LNCaP clone FGC (cell line): ENCODE data around the gene HPS6.

DNA sequence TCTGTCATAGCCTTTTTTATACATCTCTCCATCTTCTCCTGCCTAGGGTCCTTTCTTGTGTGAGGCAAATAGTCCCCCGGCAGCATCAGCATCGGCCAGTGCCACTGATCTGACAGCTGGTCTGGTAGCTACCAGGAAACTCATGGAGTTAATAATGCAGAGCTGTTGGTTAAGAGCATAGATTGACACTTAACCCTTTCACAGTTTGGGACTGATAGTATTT, 1.7 kb downstream of the CUTC start:
- RRBS, 2 experiments: no CpG with 5 or more reads among the region's 2 CpGs

- RRBS, 2 experiments: no CpG with 5 or more reads among the region's 9 CpGs
Measured at GRCh38 chr10:99788408-99789247, 6.2 kb downstream of the ABCC2 start.

GRCh38 chr10:99817027-99817752, 34.8 kb downstream of the ABCC2 start:
- RRBS, 2 experiments: no CpG with 5 or more reads among the region's 4 CpGs

GRCh38 chr10:100009096-100009768, 515 bp downstream of the DNMBP start:
- RRBS, 2 experiments: 4 to 6% methylated on average over 5 to 6 of the region's 42 CpGs

- RRBS, 2 experiments: no CpG with 5 or more reads among the region's 11 CpGs
Measured at GRCh38 chr10:100345453-100346268, 1.4 kb upstream of the SCD start.

GRCh38 chr10:100362177-100363015, 15.4 kb downstream of the SCD start:
- RRBS, 2 experiments: no CpG with 5 or more reads among the region's 7 CpGs

- RRBS, 2 experiments: no CpG with 5 or more reads among the region's 7 CpGs
Measured at GRCh38 chr10:100370418-100371041, 23.5 kb downstream of the SCD start.

GRCh38 chr10:100371042-100371903, 24.2 kb downstream of the SCD start:
- RRBS, 2 experiments: 8 to 14% methylated on average over 6 of the region's 12 CpGs

- RRBS, 2 experiments: under 1 to 3% methylated on average over 8 to 9 of the region's 32 CpGs
Measured at GRCh38 chr10:100528439-100529586, 858 bp downstream of the NDUFB8 start.

- RRBS, 2 experiments: no CpG with 5 or more reads among the region's 14 CpGs
Measured at GRCh38 chr10:100988408-100988943, 1.1 kb downstream of the TWNK start.

DNA sequence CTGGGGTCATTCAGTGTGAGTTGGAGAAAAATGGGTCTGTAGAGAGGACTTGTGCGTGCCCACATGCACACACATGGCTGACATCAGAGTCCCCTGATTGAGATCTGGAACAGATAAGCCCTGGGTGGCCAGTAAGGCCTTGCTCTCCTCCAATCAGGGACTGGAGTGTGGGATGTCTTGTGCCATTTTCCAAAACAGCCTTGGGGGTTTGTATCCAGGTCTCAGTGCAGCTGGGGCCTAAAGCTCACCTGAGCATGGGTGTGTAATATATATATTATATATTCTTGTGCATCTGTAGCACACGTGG, 1.9 kb downstream of the SFXN3 start:
- RRBS, 2 experiments: no CpG with 5 or more reads among the region's 2 CpGs

DNA sequence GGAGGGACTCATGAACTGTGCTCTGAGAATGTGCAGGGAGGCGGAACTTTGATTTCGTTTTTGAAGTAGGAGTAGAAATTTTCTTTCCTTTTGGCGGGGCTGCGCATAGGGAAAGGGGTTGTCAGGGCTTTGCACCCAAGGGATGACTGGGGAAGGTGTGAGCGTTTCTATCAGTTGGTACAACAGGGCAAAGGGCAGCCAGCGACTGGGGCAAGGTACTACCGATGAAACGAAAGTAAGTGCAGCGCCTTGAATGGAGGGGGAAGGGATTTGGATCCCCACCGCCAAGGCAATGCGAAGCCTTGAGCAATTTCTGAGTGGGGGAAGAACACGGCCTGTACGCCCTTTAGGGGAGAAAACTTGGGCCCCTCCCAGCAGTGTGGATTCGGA, 10.3 kb upstream of the TLX1 start:
- RRBS, 2 experiments: no CpG with 5 or more reads among the region's 14 CpGs

GRCh38 chr10:101809888-101811194, 7.9 kb downstream of the OGA start:
- RRBS, 2 experiments: no CpG with 5 or more reads among the region's 15 CpGs

- RRBS, 2 experiments: 1% methylated on average over 20 of the region's 47 CpGs
Measured at GRCh38 chr10:102065030-102065511, at the start of gene HPS6. Gene HPS6, plus strand, starts transcription at chr10:102065349.

- RRBS, 2 experiments: 2% methylated on average over 25 of the region's 63 CpGs
Measured at GRCh38 chr10:102114230-102115306, 5.6 kb downstream of the LDB1 start.

- RRBS, 2 experiments: no CpG with 5 or more reads among the region's 4 CpGs
Measured at GRCh38 chr10:102115307-102115756, 4.8 kb downstream of the LDB1 start.

DNA sequence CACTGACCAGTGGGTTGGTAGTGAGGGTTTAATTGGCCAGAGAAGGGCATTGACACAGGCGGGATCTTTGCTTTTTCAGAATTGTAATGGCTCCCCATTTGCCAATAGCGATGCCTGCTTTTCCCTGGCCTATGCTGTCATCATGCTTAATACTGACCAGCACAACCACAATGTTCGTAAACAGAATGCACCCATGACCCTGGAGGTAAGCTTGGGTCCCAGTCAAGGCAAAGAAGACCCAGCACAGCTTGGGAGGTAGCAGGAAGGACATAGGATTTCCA, 28.6 kb upstream of the NFKB2 start:
- RRBS, 2 experiments: no CpG with 5 or more reads among the region's 3 CpGs

GRCh38 chr10:102436143-102437231, 4.1 kb upstream of the CUEDC2 start:
- RRBS, 2 experiments: no CpG with 5 or more reads among the region's 18 CpGs

GRCh38 chr10:102461799-102462258, 634 bp downstream of the MFSD13A start:
- RRBS, 2 experiments: no CpG with 5 or more reads among the region's 11 CpGs

DNA sequence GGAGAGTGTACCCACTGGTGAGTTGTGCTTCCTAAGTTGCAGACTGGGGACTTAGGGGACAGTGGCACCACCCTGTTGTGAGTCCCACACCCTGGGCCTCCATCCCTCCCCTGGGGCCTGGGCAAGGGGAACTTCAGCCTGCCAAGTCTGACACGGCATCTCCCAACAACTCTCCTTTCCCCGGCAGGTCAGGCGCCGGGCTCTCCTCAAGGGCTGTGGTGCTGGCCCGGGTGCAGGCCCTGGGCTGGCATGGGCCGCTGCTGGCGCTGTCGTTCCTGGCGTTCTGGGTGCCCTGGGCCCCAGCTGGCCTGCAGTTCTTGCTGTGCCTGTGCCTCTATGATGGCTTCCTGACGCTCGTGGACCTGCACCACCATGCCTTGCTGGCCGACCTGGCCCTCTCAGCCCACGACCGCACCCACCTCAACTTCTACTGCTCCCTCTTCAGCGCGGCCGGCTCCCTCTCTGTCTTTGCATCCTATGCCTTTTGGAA, 9.3 kb downstream of the MFSD13A start:
- RRBS, 2 experiments: no CpG with 5 or more reads among the region's 17 CpGs